Ileum (tissue), 1 donor: ENCODE measurements around the genes ZNF605 and ZNF10.

- PRO-cap = no peak
These were observed 6.8 kb upstream of the GOLGA3 start for GRCh38 chr12:132835492-132835891.

DNA sequence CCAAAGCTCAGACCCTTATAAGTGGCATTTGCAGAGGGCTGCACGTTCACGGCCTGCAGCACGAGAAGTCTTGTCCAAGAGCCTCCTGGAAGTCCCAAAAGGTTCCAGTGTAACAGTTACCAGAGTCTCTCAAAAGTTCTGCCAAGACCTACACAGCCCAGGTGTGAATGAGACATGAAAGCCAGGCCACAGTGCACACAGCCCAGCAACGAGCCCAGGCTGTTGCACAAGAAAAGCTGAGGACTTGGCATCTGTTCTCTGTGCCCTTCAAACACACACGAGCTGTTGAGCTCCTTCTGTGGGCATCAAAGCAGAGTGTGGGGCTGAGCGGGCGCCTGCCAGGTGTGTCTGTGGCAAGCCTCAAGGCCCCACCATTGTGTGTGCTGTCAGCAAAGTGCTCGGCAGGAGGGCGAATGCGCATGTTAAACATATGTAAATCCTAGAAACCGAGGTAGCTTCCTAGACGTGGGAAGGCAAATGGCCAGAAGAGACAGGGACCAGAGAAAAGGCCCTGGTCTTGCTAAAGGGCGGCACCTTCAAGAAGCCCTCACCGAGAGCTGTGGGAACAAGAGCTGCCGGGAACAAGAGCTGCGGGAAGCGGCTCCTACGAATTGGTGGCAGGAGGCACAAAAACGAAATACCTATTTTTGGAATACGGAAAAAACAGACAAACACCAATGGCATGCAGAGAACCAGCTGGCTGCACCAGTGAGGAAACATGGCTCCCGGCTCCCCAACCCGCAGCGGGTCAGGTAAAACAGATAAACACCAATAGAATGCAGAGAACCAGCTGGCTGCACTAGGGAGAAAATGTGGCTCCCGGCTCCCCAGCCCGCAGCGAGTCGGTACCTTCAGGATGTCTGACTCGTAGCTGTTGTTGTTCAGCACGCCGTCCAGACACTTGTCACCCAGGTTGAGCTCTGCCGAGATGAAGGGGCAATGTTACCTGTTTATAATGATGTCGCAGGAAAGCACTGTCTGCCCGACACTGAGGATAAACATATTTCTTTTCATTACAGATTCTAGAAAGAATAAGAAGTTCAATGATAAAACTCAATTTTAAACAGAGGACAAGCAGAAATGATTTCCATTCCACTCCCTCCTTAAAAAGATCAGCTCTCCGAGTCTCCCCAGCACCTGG, 18.9 kb upstream of the GOLGA3 start:
- PRO-cap = no peak

DNA sequence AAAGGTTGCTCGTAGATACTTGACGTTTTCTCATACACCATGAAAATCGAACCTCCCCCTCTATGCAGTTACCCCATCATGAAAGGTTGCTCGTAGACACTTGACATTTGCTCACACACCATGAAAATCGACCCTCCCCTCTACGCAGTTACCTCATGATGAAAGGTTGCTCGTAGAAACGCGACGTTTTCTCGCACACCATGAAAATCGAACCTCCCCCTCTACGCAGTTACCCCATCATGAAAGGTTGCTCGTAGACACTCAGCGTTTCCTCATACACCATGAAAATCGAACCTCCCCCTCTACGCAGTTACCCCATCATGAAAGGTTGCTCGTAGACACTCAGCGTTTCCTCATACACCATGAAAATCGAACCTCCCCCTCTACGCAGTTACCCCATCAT, 7.6 kb upstream of the CHFR start:
- PRO-cap = no peak

DNA sequence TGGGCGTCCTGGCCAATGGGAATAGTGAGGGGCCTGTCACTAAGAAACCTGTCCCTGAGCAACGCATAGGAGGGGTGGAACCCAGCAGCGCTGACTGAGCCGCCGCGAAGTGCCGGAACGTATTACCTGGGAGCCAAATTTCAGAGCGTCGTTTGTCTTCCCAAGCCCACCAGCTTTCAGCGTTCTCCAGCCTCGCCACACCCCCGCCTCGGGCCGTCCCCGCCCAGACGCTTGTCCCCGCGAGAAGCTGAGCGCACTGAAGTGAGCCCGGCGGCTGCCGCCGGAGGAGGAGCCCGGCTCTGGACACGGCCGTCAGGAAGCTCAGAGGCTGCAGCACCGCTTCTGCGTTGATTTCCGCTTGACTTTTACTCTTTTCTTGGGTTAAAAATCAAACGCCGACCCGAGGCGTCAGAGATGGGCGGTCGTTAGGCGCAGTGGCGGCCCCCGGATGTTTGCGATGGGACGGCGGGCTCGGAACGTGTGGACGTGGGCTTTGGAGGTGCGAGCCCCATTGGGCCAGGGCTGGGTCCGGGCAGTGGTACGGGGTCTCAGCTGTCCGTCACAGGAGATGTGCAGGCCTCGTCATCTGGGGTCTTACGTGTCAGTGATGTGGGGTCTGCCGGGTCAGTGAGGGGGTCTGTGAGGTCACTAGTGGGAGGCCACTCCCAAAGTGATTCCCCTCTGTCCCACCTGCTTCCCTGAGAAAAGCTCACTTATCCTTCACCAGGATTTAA, 21.4 kb upstream of the CHFR start:
- PRO-cap = bidirectional peak, plus-strand start at position 66 of the sequence, minus-strand start outside the sequence; bidirectional peak, plus-strand start at position 306 of the sequence, minus-strand start at position 202 of the sequence

GRCh38 chr12:132955683-132956539, at the start of gene ZNF605:
Gene ZNF605 (minus strand): TSS chr12:132956306.
- PRO-cap = bidirectional peak, plus-strand start at chr12:132956436, minus-strand start at chr12:132956304

GRCh38 chr12:132976966-132977277, 9.2 kb upstream of the ZNF26 start:
- PRO-cap = no peak

GRCh38 chr12:133057308-133057973, 20.1 kb downstream of the ZNF84 start:
- PRO-cap = no peak

- PRO-cap = no peak
These were observed 6.2 kb downstream of the ZNF140 start for GRCh38 chr12:133086811-133087505.

DNA sequence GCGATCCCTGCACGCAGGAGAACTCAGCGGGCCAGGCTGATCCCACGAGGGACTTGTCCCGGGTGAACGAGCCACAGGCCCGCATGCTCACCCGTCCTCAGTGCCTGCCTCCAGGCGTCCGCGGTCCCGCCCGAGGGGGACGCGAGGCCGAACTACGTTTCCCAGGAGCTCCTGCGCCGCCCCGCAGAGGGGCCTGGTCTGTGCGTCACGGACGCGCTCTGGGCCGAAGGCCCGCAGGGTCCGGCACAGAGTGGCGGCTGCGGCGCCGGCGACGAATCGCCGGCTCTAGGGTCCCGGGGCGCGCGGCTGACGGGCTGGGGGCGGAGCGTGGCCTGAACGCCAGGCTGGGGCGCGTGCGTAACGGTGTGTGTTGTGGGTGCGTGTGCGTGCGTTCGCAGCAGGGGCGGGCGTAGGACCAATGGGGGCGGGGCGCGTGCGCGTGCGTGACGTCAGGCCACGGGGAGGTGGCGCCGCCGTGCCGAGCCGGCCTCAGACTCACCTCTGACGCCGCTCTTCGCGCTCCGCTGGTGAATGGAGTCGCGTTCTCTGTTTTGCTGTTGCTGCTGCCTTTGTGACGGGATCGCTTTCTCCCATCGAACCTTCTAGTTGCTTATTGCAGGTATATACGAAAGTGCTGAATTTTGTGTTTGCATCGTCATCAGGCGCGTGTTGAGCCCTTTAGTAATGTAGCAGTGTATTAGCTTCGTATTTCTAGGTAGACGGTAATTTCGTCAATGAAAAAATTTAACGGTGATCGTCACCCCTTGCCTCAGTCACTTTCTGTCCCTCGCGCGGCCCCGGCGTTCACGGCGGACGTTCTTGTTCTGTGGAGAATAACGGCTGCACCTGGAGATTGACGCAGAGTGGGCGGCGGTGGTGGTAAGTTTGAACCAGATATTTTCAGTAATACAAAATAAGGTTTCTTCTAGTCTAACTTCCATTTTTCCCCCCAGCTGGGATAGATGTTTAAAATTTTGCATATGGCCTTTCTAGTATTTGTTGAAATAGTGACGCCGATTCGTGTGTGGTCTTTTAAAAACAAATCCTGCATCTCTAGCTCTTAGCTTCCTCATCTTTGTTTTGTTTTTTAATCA, at the start of gene ZNF10:
ZNF10 (plus strand) TSS at position 492 of the 1,094 bp plus-strand sequence.
- PRO-cap = bidirectional peak, plus-strand start at position 492 of the sequence, minus-strand start at position 287 of the sequence

GRCh38 chr12:133139160-133139831, 8.9 kb downstream of the ZNF10 start:
- PRO-cap = no peak

GRCh38 chr12:133191334-133192035, 10.2 kb downstream of the ZNF268 start:
- PRO-cap = no peak